Measurements from ENCODE around the gene TNFSF8.

- PRO-cap: no peak
Measured at GRCh38 chr9:114323259-114323609, 336 bp downstream of the ORM1 start.

DNA sequence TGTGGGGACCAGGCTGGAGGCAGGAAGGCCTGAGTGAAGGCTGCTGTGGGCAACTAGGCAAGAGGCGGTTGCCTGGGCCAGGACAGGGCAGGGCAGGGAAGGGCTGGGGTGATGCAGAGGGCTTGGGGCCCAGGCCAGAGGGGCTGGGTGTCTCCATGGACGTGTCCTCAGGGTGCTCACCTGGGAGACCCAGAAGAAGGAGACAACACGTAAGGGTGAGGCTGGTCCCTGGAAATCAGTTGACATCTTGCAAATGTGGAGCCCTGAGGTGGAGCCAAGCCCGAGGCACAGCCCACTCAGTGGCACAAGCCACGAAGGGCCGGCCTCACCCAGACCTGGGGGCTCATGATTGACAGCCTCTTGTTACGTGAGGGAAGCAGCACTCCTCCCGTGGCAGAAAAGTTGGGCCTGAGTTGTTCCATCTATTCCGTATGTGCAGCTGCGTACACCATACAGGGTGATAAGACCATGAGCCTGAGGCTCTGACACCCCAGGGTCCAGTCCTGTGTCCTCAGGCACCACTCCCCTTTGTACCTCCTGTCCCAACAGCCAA, 2.1 kb upstream of the ORM2 start:
- PRO-cap: no peak

- PRO-cap: no peak
Measured at GRCh38 chr9:114335214-114335661, 5.6 kb downstream of the ORM2 start.

GRCh38 chr9:114383365-114384211, 4.2 kb downstream of the AKNA start:
- PRO-cap: no peak

DNA sequence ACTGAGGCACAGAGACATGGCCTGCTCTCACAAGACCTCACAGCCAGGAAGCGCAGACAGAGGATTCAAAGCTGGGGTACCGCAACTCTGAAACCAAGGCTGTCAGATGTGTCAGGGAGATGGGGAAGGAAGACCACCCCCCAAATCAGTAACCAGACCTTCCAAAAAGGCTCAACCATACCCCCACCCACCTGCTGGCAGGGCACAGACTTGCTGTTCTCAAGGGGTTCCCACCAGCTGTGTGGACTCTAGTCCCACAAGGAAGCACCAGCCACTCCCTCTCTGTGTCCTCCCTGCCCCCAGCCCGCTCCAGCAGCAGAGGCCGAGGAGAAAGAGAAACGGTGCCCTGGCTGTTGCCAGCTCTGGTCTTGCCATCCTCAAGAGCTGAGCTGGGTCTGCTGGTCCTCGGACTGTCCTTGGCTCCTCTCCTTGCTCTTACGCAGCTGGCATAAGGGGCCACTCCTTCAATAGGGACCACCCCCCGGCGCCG, 740 bp downstream of the AKNA start:
- PRO-cap: no peak

DNA sequence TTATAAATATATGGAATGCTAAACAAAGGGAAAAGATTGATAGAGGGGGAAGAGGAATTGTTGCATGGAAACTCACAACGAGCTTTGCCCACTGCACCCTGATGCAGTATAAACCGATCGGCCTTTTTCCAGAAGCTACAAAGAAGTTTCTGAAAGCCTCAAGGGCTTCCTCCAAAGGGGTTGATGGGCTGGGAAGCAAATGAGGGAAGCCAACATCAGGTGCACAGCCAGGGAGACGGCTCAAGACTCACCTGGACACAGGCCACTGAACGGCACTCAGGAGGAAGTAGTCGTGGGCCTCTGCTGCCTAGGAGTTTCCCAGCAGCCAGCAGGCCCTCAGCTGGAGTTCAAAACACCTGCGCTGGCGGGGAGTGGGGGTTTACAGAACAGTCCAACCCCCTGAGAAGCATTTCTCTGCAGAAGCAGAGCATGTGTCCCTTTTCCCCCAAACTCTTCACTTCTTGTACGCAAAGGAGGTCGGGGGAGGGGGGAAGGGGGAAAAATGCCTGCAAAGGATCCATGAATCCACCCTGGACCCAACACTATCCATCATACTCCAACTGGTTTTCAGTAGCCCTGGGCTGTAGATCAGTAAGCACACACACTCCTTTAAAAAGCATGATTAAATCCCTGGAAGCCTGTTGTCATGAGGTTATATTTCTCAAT, 2.3 kb downstream of the WHRN start:
- PRO-cap: no peak

DNA sequence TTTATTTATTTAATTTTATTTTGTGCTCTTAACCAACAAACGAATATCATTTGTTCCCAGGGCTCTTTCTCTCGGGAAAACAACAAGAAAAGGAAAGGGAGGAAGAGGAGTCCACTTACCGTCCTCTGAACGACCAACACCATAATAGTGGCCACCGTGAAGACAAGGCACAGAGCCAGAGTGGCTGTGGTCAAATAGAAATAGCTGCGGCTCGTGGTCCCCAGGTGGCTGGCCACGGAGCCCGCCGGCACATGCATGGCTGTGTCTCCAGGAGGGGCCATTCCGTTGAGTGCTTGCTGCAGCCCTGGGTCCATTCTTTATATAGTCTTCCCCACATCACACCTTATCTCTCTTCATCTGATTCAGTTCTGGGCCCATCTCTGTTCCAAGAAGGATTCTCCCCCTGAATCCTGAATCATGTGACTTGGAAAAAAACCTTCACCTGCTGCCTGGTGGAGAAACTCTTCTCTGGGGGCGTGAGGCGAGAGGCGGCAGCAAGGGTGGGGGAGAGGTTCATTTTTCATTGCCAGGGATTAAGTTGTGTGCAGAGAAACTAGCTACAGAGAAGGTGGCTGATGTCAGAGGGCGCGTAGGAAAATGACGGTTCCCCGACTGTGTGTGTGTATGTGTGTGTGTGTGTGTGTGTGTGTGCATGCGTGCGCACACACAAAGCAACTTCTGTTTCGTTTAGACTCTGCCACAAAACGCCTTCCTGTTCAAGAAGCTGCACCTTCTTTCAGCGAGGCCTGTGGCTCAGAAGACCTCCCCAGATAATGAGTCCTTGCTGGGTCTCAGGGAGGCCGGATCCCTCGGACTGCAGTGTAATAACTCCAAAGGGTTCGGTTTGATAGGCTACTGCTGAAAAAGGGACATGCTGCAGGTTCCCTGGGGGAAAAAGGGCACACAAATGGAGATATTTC, at the start of gene TNFSF8:
Gene TNFSF8 (minus strand): TSS at position 602 of the 920 bp plus-strand sequence.
- PRO-cap: no peak

GRCh38 chr9:115020505-115021321, 90.3 kb upstream of the TNFSF8 start:
- PRO-cap: no peak

- PRO-cap: no peak
Measured at GRCh38 chr9:115118892-115119483, 1.0 kb upstream of the TNC start.

DNA sequence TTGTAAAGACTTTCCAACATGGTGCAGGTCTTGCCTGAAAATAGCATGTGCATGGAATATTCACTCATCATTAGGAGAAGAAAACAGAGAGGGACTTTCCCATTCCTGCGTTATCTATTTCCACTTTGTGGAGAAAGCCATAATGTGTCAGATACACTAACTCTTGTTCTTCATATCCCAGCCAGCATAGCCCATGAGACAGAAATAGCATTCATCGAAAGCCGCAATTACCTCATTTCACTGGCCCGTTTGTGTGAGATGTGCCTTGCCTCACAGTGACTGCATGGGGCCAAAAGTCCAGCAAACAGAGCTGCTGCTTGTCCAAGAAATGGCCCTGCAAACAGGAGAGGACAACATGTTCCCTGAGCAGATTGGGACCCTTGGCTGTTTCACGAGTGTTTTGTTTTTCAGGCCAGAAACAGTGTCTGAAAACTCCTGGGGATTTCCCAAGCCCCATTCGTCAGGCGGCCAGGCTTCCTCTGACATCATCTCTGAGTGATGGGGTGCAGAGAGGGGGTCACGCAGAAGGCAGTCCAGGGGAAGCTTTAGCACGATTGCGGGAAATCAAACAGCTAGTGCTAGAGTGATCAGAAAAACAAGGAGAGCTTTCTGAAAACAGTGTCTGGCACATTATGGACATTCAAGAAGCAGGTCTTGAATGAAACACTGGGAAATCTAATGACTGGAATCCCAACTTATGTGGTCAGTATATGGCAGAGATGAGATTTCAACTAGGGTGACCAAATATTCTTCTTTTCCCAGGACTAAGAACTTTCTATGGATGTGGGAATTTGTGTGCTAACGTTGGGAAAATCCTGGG, 503.5 kb upstream of the PAPPA start:
- PRO-cap: no peak

DNA sequence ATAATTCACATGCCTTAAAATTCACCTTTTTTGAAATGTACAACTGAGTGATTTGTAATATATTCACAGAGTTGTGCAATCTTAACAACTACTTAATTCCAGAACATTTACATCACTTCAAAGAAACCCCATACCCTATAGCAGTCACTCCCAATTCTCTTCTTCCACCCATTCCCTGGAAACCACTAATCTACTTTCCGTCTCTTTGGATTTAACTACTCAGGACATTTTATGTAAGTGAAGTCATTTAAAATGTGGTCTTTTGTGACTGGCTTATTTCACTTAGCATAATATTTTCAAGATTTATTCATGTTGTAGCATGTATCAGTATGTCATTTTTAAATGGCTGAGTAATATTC, 214.2 kb upstream of the PAPPA start:
- PRO-cap: no peak

- PRO-cap: no peak
Measured at GRCh38 chr9:116365286-116365768, 211.7 kb downstream of the PAPPA start.

GRCh38 chr9:116547378-116547783, 139.7 kb upstream of the TRIM32 start:
- PRO-cap: no peak

GRCh38 chr9:117071709-117072156, 343.1 kb downstream of the ASTN2 start:
- PRO-cap: unidirectional peak, minus-strand start at chr9:117071892; unidirectional peak, minus-strand start at chr9:117072047

DNA sequence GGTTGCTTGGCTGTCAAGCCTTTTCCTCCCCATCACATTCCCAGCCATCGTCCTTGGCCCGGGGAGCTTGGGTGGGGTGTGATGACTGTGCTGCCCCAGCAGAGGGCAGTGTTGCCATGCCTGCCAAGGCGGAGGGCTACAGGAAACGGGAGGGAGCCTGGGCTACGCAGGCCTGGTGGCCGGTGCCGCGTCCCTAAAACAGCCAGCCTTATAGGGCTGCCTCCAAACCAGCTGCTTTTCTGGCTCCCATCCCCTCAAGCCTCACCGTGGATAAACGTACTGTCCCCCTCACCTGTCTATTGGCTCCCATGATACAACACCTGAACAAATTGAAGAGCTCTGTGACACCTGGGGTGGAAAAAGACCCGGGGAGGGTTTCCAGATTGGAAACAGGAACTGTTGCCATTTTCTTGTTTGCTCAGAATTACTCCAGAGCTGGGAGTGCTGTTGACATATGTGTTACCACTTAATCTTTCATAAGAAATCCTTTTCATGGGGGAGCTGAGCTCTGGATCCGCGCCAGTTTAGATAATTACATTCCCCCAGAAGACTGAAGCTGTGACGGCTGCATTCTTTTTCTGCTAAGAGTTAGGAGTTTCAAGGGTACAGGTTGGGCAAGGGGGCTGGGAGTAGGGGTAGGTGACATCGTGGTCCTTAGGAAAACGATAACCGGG, 72.9 kb upstream of the ASTN2 start:
- PRO-cap: unidirectional peak, plus-strand start at position 169 of the sequence

DNA sequence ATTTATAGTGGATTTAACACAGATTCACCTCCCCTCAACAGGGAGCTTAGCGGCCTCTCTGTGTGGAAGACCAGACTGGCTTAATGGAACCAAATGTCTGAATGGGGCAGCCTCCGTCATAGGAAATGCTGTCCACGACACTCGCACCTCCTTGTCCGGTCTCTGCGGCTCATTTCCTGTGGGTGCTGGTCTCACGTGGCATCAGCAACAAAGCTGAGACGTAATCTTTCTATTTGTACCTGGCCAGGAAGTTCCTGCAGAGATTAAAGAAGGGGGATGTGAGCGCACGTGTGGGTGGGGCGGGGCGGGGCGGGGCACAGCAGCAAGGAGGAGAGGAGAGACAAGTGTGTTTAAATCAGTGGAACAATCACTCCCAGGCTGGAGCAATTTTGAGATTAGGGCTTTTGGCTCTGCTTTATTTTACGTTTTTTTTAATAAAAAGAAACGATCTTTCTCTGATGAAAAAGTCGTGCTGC, 132.1 kb upstream of the ASTN2 start:
- PRO-cap: no peak

DNA sequence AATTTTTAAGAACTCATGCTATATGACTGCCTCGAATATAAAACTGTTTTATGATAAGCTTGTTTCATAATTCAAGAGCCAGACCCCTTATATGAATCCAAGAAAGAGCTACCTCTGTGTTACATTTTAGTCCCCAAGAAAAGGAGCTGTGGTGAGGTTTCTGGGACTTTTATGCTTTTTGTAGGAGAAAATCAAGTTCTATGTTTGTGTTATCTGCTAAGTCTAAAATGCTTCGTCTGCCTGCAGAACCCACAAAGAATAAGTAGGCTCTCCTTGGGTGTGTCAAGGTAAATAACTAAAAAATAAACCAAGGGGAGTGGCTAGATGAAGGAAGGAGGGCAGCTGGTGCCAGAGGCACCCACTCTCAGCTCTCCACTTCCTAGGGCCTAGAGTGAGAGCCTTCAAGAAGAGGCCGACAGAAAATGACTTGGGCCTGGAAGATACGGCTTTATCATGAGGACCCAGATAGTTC, 147.5 kb downstream of the CDK5RAP2 start:
- PRO-cap: no peak

GRCh38 chr9:120538820-120539227, 41.1 kb downstream of the CDK5RAP2 start:
- PRO-cap: no peak

- PRO-cap: no peak
Measured at GRCh38 chr9:120567996-120568857, 11.7 kb downstream of the CDK5RAP2 start.

- PRO-cap: no peak
Measured at GRCh38 chr9:120723528-120723939, 9.3 kb upstream of the MEGF9 start.